Pericardium fibroblast (primary cell): ENCODE data around the gene TCP11.

DNA sequence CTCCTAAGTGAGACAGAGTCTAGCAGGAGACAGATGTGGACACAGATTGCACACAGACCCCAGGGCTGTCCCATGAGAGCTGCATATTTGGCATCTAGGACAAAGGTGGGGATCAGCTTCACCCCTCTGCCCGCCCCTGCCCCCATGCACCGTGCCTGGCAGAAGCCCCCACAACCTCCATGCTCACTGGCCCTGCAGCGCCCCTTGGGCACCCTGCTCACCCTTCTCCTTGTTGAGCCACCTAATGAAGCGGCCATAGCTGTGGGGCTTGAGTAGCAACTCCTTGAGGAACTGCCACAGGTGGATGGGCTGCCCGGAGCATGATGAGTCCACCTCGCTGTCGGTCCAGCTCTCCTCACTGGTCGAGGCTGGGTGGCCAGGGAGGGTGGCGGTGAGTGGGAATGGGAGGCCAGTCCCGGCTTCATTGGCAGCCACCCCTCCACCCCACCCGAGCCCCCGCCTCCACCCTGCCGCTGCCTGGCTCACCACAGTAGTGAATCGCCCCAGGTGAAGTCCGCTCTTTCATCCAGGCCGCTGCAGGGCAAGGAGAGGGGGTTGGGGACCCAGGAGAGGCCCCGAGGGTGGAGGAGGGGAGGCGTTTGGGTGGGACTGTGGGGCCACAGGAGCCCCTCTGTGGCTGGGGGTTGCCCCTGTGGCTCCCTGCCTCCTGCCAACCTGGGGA lies 17.0 kb downstream of the SPDEF start:
- RAMPAGE, long total RNA = no peak

- RAMPAGE, long total RNA = no peak
Observed at GRCh38 chr6:34596755-34597603, 40.9 kb upstream of the SPDEF start.

DNA sequence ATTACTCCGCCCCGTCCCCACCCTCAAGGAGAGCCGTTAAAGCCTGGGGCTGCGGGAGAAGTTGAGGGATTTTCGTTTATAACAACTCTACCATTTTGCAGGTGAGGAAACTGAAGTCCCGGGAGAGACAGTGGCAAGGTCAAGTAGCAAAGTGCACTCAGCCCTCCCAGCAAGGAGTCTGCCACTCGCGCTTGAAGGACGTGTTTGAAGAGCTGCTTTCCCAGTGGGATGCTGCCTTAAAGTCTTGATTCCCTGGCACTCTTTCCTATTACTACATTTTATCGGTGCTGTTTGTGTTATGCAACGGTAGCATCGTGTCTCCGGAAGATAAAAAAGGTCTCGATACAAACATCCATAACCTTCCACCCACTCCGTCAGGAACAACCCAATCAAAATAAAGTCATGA lies 494 bp upstream of the ILRUN start:
- RAMPAGE, long total RNA = no peak

- RAMPAGE, long total RNA = no peak
Observed at GRCh38 chr6:34745335-34745777, 11.9 kb upstream of the SNRPC start.

DNA sequence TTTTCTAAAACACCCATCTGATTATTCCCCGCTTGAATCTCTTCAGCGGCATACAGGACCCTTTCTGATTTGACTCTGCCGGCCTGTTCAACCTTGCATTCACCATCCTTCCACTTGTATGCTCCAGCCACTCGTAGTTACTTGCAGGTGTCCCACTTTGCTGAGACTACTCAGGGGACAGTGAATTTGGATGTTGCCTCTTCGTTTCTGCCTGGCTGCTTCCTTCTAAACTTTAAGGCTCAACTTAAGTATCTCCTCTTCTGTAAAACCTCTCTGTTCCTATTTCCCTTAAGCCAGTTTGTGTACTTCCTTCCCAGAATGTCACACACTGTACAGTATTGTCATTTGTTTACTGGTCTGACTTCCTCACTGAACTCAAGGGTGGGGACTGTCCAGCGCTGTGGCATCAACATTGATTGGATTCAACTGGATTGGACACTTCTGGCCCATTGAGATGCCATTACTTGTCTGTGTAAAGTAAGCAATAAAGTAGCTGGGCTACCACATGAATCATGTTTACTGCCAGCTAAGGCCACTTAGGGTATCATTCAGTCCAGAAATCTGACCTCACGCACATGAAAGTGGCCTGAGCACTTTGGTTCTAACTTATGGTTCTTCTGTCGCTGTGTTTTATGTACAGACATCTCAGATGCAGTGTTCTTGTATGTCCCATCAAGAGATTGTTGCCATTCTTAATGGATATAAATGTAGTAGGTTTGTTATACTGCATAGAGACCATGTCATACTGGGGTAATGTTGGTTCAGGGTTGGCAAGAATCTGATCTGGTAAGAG lies 69.7 kb downstream of the ANKS1A start:
- RAMPAGE, long total RNA = no peak

- RAMPAGE, long total RNA = no peak
Observed at GRCh38 chr6:35010873-35011419, 121.9 kb downstream of the ANKS1A start.

- RAMPAGE, long total RNA = no peak
Observed at GRCh38 chr6:35016353-35017412, 124.5 kb downstream of the TCP11 start.

GRCh38 chr6:35080812-35081724 lies 60.1 kb downstream of the TCP11 start:
- RAMPAGE, long total RNA = no peak

DNA sequence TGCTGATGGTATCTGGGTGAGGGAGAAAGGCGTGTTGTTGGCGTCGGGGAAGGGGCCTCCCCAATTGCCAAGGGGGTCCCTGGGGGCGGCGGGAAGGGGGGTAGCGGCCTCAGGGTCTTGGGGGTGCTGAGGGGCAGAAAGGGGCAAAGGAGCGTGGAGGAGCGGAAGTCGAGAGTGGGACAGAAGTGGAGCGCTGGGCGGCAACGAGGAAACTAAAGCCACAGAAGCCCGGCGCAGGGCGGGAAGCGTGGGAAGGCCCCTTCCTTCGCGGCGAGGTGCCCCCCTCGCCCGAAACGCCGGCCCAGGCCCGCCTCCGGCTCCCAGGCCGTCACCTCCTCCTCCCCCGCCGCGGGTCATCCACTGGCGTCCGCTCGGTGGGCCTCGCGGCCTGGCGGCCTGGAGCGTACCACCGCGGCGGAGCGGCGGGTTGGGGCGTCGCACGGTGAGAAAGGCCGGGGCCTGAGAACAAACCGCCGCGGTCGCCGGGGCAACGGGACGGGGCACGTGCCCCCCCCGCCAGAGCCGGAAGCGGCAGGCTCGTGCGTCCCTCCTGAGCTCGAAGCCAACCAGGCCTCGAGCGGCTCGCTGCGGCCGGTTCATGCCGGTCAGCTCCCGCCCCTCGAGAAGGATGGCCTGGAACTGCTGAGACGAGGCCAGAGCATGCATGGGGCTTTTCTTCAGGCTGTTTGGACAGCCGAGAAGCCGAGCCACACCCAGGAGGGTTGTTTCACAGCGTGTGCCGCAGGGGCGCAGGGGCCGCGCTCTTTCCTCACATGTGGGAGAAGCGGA lies at the start of gene TCP11:
TSS of gene TCP11 (minus strand) at position 467 of the 789 bp plus-strand sequence.
- RAMPAGE, long total RNA = no peak

DNA sequence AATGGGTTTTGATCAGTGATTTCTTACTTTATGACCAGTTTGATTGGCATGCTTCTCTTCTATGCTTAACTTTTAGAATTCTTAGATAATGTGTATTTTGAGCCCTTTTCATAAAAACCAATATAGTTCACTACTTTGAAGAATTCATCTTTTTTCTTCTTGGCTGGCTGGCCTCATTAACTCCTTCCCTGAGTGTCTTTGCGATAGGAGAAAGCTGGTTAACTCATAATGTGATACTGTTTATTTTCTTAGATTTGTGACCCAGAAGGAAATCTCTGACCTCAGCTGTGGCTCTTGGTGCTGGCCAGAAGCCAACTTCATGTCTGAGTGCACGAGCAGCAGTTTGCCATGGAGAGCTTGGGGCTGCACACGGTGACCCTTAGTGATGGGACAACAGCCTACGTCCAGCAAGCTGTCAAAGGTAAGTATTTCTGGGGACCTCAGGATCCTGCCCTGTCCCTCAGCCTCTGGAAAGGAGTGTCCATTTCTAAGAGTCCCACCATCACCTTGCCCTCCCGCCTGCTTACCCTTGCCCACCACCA lies 16.7 kb upstream of the DEF6 start:
- RAMPAGE, long total RNA = no peak

- RAMPAGE, long total RNA = no peak
Observed at GRCh38 chr6:35312203-35312765, 14.7 kb downstream of the DEF6 start.

DNA sequence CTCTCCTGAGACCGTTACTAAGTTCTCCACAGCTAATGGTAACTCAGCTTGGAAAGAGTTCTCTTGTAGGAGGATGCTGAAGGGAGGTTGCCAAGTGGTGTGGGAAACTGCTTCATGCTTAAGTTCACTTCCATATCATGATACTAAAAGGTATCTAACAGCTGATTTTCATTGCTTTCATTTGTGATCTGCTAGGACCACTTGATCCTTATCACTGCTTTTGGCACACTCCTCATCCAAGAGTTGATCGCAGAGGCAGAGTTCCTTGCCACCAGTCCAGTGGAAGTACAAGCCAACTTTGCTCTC lies 13.6 kb downstream of the PPARD start:
- RAMPAGE, long total RNA = no peak

GRCh38 chr6:35396811-35397398 lies 54.5 kb downstream of the PPARD start:
- RAMPAGE, long total RNA = no peak

GRCh38 chr6:35400830-35401389 lies 51.2 kb upstream of the FANCE start:
- RAMPAGE, long total RNA = no peak

- RAMPAGE, long total RNA = no peak
Observed at GRCh38 chr6:35435700-35436059, 16.5 kb upstream of the FANCE start.

DNA sequence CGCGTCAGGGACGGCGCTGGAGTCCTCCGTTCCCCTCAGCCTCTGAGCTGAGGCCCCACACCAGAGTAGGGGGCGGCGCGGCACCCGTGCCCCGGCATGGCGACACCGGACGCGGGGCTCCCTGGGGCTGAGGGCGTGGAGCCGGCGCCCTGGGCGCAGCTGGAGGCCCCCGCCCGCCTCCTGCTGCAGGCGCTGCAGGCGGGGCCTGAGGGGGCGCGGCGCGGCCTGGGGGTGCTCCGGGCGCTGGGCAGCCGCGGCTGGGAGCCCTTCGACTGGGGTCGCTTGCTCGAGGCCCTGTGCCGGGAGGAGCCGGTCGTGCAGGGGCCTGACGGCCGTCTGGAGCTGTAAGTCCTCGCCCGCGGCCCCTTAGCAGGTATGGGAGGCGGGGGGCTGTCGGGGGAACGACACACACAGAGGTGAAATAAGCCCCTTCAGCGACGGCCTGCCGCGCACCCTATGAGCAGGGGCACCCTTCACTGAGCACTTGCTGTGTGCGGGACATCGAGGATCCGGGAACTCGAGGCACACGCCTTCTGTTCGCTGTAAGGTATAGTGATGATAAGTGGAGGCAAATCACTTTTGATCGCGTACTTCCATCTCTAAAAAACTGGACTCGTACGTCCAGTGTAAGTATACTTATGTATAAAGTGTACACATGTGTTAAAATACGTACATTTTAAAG lies 453 bp downstream of the FANCE start:
- RAMPAGE, long total RNA = no peak

DNA sequence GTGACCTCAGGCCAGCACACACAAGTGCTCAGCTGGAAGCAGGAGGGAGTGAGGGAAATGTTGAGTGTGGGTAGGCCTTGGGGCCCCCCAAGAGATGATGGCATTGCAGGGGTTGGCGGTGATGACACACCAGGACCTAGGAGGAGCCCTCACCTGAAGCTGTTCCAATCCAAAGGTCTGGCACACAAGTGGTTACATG lies 5.1 kb downstream of the RPL10A start:
- RAMPAGE, long total RNA = no peak

- RAMPAGE, long total RNA = no peak
Observed at GRCh38 chr6:35474800-35475315, 6.7 kb downstream of the RPL10A start.

DNA sequence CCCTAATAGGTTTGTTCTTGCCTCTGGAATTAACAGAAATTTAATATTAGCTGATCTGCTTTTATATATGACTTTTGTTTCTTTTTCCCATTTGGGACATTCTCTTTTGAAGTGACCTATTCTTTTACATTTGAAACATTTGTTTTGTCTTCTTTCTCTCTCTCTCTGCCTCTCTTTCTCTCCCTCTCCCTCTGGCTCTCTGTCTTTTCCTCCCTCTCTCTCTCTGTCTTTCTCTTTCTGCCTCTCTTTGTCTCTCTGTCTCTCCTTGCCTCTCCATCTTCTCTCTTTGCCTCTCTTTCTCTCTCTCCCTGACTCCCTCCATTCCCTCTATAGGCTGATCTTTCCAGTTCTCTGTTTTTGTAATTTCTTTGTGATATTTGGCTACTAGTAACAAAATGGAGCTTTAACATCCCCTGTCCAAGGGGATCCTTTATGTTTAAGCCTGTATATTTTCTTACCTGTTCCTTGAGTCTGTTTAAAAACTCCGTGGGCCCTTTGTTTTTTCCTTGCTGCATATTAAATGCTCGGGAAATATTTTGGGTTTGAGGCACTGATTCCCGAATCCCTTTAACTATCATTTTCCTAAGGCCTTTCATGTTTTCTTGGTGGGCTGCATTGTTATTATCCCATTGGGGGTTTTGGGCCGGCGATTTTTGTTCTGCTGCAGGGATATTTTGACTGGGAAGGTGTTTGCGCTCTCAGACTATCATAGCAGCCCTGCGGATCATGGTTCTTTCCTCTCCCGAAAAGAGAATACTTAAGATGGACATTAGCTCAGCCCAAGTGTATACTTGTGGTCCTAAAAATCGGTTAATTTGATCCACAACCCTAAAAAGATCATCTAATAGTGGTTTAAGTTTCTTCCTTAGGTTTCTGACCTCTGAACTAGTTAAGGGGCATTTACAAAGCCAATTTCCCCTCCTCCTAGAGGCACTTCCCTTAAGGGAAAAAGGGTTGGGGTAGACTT lies 52.3 kb upstream of the TULP1 start:
- RAMPAGE, long total RNA = no peak

DNA sequence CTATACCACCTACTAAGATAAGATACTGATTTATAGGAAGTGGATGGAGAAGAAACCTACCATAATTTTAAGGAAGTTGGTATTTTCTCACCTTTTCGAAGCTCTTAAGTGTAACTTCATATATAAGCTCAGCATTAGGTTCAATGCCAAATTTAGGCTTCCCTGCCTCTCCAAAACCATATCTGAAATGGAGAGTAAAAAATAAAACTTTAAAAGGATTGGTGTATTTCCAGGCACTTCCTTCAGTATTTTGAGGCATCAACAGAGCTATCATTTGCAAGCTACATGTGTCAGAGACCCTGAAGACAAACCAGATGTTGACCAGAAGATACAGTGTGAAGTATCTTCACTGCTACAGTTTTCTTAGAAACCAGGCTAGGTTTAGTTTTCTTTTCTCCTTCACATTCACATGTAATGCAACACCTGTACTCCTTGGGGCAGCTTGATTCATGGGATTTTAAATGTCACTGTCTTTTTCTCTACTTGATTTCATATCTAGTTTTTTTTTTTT lies 78.4 kb upstream of the TULP1 start:
- RAMPAGE, long total RNA = no peak